Aortic smooth muscle cell (primary cell): Measurements from ENCODE around the genes LPGAT1, INTS7 and ATF3.

- RRBS, result no CpG with 5 or more reads among the region's 7 CpGs
Measured at GRCh38 chr1:211516936-211517521, 25.1 kb upstream of the RD3 start.

- RRBS, result no CpG with 5 or more reads among the region's 3 CpGs
Measured at GRCh38 chr1:211518614-211519045, 26.7 kb upstream of the RD3 start.

- RRBS, result no CpG with 5 or more reads among the region's 5 CpGs
Measured at GRCh38 chr1:211521239-211521982, 29.4 kb upstream of the RD3 start.

DNA sequence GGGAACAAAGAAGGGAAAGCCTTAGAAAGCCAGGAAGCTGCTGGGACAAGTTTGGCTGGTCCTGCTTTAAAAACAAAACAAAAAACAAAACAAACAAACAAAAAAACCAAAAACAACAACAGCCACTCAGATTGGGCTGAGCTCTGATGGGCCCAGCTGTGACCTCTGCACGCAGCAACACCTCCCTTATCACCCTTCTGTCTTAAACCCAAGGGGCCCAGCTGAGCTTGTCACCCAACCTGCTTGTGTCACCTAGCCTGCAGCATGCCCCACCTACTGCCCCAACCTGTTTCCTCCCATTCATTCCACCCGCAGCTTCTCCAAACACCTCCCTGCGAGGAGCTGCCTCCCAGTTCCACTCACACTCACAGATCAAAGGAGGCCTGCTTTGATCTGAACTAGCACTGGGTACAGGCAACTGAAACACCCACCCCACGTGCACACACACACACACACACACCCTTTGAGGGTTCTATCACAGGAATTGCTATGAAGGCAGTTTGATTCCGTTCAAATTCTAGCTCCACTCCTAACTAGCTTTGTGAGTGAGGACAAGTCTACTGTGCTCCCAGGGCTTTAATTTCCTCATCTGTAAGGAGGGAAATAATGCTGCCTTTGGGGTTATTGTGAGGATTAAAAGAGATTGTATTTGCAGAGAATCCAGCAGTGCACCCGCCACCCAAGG, 36.9 kb downstream of the SLC30A1 start:
- RRBS, result no CpG with 5 or more reads among the region's 6 CpGs

- RRBS, result no CpG with 5 or more reads among the region's 3 CpGs
Measured at GRCh38 chr1:211573054-211573820, 5.7 kb downstream of the SLC30A1 start.

DNA sequence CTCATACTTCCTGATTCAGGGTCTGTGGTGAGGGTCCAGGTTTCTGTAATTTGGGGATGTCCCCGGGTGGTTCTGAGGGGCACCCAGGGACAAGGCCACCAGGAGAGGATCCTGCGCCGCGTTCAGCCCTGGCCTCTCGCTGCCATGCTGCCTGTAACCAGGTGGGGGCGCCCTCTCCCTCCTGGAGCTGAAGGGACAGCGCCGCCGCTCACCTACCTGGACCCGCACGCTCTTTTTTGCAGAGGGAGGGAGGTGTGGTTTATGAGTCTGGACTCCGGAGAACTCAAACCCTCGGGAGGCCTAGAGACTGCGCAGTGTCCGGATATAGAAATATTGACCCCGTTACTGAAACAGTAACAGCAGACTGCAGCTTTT, 23.1 kb upstream of the NEK2 start:
- RRBS, result 7% methylated on average over 2 of the region's 16 CpGs

- RRBS, result no CpG with 5 or more reads among the region's 5 CpGs
Measured at GRCh38 chr1:211723294-211723700, 47.9 kb upstream of the NEK2 start.

- RRBS, result no CpG with 5 or more reads among the region's 2 CpGs
Measured at GRCh38 chr1:211740300-211740527, 64.8 kb upstream of the NEK2 start.

DNA sequence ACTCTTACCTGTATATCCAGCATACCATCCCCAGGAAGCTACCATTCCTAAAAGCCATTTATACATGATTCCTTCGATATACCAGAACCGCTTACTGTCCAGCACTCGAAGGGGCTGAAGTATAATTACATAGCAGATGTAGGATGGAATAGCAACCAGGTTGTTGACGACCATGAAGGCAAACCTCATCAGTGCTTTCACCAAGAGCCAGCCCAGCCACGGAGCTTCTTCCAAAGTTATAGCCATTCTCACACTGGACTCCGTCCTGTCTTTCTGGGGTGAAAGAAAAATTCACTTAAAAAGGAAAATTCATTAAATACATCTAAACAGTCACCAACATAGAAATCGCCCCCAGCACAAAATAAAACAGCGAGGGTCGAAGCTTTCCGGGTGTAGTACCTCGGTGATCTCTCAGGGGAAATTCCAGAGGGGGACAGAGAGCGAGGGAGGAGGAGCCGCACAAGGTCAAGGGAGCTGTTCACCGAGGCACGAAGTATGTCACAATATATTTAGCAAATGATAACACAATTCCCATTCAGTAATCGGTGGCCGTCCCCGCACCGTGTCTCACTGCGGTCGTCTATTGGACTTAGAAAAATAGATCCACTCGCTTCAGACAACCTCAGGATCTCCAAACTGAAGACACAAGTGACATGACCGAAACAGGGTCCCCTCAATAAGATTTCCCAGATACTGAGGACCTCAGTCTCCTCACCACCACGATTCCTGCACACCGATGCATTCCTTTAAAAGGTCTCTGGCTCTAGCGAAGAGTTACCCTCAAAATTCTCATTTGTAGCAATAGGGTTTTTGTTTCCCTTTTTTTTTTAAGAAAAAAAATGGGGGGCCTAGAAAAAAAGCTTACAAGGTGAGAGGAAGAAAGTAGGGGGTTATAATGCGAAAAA, 1.3 kb downstream of the LPGAT1 start:
- RRBS, result no CpG with 5 or more reads among the region's 27 CpGs

DNA sequence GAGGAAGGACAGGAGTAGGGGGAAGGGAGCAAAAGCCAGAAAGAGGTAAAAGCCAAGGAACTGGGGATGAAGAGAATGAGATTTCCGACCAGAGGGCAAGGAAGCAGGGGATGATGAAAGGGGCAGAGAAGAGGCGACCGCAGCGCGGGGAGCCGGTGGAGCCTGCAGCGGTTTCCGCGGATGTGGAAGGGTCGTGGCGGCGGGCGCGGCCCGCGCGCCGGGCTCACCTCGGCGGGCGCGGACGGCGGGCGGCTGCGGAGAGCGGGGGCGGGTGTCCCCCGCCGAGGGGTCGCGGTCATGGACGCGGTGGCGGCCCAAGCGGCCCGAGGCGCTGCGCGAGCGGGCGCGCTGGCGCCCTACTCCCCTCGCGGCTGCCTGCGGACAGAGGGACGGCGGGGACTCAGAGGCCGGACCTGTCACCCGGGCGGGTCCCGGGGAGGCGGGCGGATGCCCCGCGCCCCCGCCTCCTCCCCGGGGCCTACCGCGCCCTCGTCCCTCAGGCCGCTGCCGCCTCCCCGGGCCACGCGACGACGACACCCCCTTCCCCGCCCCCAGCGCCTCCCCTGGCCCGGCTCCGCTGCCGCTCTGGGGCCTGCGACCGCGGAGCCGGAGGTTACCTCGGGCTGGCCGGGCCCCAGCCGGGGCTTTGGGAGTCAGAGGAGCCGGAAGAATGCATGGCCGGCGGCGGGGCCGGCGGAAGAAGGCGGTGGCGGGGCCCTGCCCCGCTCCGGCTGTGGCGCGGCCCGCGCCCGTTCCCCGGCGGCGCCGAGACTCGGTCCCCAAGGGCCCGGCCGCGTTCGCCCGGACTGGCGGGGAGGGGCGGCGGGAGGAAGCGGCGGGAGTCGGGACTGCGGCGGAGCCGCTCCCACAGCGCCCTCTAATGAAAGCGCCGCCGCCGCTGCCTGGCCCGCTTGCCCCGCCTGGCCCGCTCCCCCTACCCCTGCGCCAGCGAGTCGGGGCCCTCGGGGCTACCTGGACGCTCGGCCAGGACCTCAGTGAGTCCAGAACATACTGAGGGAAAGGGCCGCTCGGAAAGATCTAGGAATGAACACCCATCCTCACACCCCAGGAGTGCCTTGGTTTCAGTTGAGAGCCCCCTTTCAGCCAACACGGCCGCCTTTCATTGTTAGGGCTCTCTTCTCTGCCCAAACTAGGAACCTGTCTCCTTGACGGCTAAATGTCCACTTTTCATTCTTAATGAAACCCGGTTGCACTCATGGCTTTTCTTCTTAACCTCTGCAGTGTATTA, at the start of gene LPGAT1:
TSS of gene LPGAT1 (minus strand) at position 808 of the 1,249 bp plus-strand sequence.
- RRBS, result 2% methylated on average over 43 of the region's 135 CpGs

DNA sequence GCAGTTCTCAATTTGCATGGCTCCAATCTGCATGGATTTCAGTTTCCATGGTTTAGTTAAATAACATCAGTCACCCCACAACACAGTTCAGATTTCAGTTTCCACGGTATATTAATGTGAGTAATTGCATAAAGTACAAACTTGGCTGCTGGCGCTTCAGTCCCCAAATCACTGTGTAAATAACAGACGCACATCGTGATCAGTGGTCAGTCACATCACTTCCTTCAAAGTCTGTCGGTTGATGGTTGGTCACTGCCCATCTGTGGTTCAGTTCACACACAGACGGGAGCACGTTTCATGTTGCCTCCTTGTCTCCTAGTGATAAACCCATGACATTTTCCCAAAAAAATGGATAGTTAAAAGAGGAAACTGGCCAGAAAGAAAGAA, 66.4 kb upstream of the LPGAT1 start:
- RRBS, result no CpG with 5 or more reads among the region's 7 CpGs

- RRBS, result no CpG with 5 or more reads among the region's 6 CpGs
Measured at GRCh38 chr1:212034670-212034885, 779 bp downstream of the INTS7 start.

- RRBS, result 1% methylated on average over 10 of the region's 73 CpGs
Measured at GRCh38 chr1:212035057-212036158, at the start of gene INTS7. Gene INTS7, minus strand, starts transcription at chr1:212035557.

GRCh38 chr1:212051767-212052397, 16.3 kb downstream of the DTL start:
- RRBS, result no CpG with 5 or more reads among the region's 7 CpGs

- RRBS, result no CpG with 5 or more reads among the region's 9 CpGs
Measured at GRCh38 chr1:212189259-212189913, 95.8 kb upstream of the PPP2R5A start.

GRCh38 chr1:212545711-212546493, 62.7 kb upstream of the ATF3 start:
- RRBS, result no CpG with 5 or more reads among the region's 4 CpGs

DNA sequence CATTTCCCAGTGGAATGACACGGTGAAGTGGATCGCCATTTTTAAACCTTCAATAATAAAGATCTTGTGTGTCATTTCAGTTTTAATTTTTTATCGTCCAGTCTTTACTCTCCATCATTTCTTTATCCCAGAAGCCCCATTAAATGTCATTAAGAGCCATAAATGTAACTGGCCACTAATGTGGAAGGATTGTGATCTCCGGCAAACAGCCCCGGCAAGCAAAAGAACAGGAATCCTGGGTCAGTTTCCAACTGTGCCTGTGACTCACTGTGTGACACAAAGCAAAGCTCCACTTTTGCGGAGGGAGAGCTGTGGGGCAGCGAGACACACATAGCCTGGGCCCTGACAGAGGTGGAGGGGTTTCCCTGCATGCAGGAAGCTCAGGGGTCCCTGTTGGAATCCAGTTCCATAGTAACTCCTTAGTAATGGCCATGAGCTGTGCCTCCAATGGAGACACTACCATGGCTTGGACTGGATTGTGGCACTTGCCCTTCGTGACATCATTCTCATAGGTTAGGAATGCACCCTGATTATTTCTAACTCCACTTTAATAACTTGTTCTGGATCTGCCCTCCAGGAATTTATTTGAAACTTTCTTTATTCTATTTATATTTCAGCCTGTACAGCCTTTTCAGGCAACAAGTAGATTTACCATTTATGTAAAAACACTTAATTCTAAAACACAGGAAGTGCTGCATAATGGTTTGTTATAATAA, 47.1 kb upstream of the ATF3 start:
- RRBS, result no CpG with 5 or more reads among the region's 8 CpGs

- RRBS, result 3% methylated on average over 15 of the region's 43 CpGs
Measured at GRCh38 chr1:212606458-212607125, 2.0 kb upstream of the ATF3 start.

- RRBS, result 5% methylated on average over 11 of the region's 115 CpGs
Measured at GRCh38 chr1:212608622-212609693, at the start of gene ATF3. Gene ATF3, plus strand, starts transcription at chr1:212608761.